ENCODE results near the gene PABIR1.

DNA sequence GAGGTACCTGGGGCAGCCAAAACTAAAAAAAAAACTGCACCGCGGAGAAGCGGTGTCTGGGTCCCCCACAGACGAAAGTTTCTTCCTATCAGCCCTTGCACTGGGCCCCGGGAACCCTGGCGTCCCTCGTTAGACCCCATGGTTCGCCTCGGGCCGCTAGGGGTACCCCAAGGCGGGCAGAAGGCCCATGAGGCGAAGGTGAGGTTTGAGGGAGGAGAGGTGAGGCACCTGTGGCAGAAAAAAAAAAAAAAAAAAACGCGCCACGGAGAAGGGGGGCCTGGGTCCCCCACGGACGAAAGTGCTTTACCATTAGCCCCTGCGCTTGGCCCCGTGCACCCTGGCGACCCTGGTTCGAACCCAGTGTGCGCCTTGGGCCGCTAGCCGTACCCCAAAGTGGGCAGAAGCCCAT, 1576.2 kb downstream of the FOXD4L5 start:
- RRBS = no CpG with 5 or more reads among the region's 24 CpGs

GRCh38 chr9:63780895-63781248, 1504.1 kb downstream of the FOXD4L5 start:
- RRBS = no CpG with 5 or more reads among the region's 12 CpGs

- RRBS = 41% methylated on average over 1 of the region's 23 CpGs
Measured at GRCh38 chr9:63818022-63818595, 1466.9 kb downstream of the FOXD4L5 start.

- RRBS = no CpG with 5 or more reads among the region's 7 CpGs
Measured at GRCh38 chr9:64051037-64051419, 1234.0 kb downstream of the FOXD4L5 start.

- RRBS = no CpG with 5 or more reads among the region's 4 CpGs
Measured at GRCh38 chr9:64870292-64871087, 414.5 kb downstream of the FOXD4L5 start.

- RRBS = no CpG with 5 or more reads among the region's 71 CpGs
Measured at GRCh38 chr9:65195710-65196195, 89.3 kb downstream of the FOXD4L5 start.

DNA sequence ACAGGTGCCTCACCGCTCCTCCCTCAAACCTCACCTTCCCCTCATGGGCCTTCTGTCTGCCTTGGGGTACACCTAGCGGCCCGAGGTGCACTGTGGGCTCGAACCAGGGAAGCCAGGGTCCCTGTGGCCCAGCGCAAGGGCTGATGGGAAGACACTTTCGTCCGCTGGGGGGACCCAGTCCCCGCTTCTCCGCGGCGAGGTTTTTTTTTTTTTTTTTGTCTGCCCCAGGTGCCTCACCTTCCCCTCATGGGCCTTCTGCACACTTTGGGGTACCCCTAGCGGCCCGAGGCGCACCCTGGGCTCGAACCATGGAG, 528.5 kb downstream of the FOXD4L4 start:
- RRBS = no CpG with 5 or more reads among the region's 15 CpGs

- RRBS = no CpG with 5 or more reads among the region's 23 CpGs
Measured at GRCh38 chr9:66267623-66268007, 530.7 kb downstream of the FOXD4L4 start.

DNA sequence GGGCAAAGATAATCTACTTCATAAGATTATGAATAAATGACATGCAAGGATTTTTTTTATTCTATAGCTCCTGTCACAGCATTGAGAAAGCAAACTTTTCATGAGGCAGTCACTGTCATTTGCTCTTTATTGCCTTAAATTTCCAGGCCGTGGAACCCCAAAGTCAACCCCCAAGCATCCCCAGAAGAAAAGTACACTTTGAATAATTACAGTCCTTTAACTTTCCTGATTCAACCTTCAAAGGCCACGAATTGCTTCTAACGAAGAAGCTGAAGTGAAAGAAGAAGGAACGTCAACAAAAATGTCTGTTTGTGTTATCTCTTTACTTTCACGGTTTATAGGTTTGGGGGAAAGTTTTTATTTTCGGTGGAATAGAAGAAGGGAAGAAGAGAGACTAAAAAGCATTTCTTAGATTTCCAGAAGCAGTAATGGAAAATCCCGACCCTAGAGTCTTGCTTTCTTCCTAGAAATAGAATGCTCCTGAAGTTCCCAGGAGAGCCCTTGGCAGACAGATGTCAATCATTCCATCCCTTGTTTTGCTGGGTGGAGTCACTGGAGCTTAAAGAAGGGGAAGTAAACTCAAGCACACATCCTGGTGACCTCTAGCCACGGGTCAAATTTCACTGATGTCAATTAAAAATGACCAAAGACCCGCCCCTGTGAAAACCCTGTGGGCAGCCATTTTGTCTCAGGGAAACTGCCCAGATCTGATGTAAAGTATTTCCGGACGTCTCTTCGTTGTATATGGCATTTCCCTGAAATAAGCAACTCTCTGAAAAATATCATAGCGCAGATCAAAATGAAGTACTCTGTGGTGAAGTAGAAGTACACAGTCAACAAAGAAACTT, 61.4 kb upstream of the PIP5K1B start:
- RRBS = no CpG with 5 or more reads among the region's 13 CpGs

DNA sequence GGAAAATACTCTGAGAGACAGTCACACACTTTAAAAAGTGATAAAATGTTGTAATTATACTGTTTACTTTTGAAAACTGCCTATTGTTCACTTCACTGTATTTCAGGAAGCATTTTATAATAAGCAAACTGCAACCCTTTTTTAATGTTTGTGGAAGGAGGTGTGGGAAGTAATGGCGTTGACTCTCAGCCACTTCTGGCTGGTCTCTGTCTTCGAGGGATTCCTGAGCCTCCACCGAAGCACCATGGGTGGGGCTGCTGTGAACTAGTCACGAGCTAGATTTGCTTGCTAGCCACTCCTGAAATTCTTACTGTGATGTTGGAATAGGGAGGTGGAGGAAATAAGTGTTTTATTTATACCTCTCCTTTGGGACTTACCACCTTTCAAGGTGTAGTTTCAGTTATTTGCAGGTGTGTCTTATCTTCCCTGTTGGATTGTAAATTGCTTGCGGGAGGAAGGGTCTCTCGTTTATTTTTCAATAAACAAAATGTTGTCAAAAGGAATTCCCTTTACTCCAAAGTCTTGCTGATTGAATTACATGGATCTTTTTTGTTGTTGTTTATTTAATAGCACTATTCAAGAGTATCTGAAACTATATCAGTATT, 26.9 kb downstream of the PIP5K1B start:
- RRBS = no CpG with 5 or more reads among the region's 6 CpGs

GRCh38 chr9:68740327-68740980, 35.4 kb downstream of the PIP5K1B start:
- RRBS = no CpG with 5 or more reads among the region's 5 CpGs

- RRBS = 2% methylated on average over 13 of the region's 73 CpGs
Measured at GRCh38 chr9:68779847-68780690, at the start of gene PABIR1. Gene PABIR1, plus strand, starts transcription at chr9:68780065.

GRCh38 chr9:68947033-68947561, 66.8 kb downstream of the PRKACG start:
- RRBS = no CpG with 5 or more reads among the region's 5 CpGs

GRCh38 chr9:69035462-69035616, 213 bp upstream of the FXN start:
- RRBS = no CpG with 5 or more reads among the region's 3 CpGs

DNA sequence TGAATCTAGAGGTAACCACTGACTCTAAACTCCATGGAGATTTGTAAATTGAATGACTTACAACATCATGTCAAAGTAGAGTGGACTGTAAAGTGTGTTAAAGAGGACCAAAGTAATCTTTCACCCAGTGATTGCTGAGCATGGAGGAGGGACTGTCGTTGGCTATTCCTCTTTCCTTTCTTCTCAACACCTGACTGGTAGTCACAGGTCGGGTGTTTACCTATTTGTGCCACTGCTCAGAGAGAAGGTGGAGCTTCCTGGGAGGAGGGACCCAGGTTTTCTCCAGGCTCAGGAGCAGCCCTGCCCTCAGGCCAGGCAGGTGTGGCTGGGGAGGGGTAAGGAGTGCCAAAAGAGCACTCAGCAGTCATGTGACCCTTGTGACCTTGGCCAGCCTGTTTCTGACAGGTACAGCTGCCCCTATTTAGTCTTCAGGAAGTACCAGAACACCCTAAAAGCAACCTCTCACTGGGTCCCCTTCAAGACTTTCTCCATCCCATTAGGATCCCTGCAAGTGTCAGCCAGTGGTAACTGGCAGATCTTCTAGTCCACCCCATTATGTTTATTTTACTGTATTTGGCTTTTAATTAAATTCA, 68.9 kb upstream of the TJP2 start:
- RRBS = no CpG with 5 or more reads among the region's 2 CpGs

DNA sequence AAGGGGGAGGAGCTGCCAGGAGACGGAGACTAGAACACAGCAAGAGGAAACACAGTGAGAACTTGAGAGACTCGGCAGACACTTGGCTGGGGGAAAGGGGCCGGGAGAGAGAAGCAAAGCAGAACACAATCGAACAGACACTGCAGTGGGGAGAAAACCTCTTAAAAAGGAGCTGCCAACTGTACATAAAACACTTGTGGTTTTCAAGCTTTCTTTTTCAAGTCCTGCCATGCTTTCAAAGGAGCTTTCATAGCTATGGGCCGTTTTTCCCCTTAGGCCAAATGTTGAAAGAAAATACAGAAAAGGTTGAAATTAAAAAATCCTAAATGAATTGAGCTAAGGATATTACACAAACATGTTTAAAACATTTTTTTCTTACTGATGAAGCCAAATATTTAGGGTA, 151.1 kb downstream of the ENTREP1 start:
- RRBS = no CpG with 5 or more reads among the region's 5 CpGs

- RRBS = no CpG with 5 or more reads among the region's 9 CpGs
Measured at GRCh38 chr9:69476690-69477177, 151.7 kb downstream of the ENTREP1 start.

DNA sequence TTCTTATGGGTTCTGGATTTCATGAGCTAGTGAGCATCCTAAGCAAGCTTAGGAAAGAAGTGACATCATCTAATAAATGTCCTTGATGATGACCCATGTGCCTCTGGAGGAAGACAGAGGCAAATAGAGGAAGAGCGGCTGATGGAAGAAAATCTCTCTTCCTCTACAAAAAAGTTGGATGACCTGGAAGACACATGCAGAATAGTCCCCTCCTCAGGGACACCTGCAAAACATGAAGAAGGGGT, 149.5 kb downstream of the APBA1 start:
- RRBS = no CpG with 5 or more reads among the region's 1 CpG

- RRBS = 2% methylated on average over 17 of the region's 45 CpGs
Measured at GRCh38 chr9:69672799-69673585, 821 bp upstream of the APBA1 start.

GRCh38 chr9:70049200-70049745, 5.6 kb downstream of the MAMDC2 start:
- RRBS = no CpG with 5 or more reads among the region's 6 CpGs